Osteocyte (in vitro differentiated cells): ENCODE data around the genes DNAL1 and ENTPD5.

- PRO-cap, result no peak
These were observed 6.7 kb upstream of the PSEN1 start for GRCh38 chr14:73129194-73130369.

- PRO-cap, result no peak
These were observed 7.4 kb upstream of the NUMB start for GRCh38 chr14:73465562-73466367.

- PRO-cap, result no peak
These were observed 9.1 kb upstream of the NUMB start for GRCh38 chr14:73467366-73467846.

GRCh38 chr14:73500517-73500813 is 9.7 kb downstream of the RIOX1 start:
- PRO-cap, result no peak

DNA sequence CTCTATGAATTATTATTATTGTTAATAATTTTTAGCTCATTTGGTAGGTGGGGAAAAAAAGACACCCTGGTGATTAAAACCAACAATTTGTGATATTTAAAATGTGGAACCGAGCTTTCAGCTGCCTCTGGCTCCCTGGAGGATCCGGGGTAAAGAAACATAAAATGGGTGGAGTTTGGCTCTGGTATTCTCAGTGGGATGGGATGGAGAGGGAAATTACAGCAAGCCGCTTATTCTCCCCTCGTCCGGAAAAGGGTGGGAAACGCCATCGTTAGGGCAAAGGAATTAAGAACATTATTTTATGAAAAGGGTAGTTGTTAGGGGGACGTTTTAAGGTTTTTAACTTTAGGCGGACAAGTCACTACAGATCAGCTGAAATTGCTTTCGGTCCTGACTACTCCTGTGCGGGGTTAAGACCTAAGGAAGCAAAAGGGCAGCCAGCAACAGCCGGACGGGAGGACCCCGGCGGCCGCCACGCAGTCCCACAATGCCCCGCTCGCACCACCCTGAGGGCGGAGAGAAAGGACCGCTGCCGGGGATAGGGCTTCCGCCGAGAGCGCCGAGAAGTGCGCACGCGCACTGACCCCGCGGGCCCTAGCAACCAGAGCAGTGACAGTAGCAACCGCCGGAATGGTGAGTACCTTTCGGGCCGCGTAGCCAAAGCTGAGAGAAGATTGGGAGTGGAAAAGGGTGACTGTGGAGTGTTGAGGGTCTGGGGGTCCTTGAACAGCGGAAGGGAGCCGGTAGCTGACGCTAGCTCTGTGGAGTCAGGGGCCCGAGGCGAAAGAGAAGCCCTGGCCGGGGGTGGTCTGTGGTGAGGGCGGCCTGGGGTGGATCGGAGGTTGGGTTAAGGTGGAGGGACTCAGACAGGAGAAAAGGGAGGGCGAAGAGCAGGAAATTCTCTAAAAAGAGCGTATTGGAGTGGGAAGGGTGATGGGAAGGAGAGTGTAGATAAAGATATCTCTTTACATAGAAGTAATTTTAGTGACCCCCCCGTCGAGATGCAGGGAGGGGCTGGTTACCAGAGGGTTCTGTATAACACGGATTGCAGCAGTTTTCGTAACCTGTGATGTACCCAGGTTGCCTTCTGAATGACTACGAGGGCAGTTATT is at the start of gene DNAL1:
Gene DNAL1 (plus strand): TSS at position 577 of the 1,112 bp plus-strand sequence.
- PRO-cap, result bidirectional peak, plus-strand start at position 187 of the sequence, minus-strand start at position 151 of the sequence; bidirectional peak, plus-strand start at position 606 of the sequence, minus-strand start at position 489 of the sequence

DNA sequence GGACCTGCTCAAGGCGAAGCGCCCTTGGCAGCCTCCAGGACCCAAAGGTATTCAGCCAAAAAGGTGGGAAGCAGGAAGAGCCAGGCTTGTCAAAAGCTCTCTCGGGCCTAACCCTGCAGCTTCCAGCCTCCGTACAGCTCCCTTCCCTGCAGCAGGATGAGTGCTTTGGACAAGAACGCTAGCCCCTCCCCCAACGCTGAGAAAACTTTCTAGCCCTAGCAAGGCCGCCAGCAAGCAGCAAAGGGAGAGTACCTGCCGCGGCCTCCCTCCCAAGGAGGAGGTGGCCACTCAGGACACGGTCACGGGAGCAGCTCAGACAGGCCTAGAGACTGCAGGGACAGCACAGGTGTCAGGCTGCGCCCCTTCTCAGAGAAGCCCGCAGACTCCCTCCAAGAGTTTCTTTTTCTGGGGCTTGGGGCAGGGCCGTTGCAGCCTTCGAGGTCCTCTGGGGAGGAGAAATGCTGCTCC is 3.8 kb upstream of the PNMA1 start:
- PRO-cap, result no peak

DNA sequence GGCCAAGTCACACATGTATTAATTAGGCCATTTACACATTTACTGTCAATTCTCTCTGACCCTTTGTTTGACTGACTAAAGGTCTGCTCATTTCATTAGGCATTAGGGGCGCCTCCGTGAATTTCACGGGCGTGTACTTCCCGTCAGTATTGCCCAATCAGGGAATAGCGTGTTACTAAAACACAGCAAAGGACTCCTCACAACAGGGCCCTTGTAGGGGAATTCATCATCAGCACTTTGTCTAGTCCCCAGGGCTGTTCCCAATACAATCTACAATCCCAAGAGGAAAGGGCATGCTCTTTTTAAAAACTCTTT is 10.1 kb upstream of the PNMA1 start:
- PRO-cap, result no peak

DNA sequence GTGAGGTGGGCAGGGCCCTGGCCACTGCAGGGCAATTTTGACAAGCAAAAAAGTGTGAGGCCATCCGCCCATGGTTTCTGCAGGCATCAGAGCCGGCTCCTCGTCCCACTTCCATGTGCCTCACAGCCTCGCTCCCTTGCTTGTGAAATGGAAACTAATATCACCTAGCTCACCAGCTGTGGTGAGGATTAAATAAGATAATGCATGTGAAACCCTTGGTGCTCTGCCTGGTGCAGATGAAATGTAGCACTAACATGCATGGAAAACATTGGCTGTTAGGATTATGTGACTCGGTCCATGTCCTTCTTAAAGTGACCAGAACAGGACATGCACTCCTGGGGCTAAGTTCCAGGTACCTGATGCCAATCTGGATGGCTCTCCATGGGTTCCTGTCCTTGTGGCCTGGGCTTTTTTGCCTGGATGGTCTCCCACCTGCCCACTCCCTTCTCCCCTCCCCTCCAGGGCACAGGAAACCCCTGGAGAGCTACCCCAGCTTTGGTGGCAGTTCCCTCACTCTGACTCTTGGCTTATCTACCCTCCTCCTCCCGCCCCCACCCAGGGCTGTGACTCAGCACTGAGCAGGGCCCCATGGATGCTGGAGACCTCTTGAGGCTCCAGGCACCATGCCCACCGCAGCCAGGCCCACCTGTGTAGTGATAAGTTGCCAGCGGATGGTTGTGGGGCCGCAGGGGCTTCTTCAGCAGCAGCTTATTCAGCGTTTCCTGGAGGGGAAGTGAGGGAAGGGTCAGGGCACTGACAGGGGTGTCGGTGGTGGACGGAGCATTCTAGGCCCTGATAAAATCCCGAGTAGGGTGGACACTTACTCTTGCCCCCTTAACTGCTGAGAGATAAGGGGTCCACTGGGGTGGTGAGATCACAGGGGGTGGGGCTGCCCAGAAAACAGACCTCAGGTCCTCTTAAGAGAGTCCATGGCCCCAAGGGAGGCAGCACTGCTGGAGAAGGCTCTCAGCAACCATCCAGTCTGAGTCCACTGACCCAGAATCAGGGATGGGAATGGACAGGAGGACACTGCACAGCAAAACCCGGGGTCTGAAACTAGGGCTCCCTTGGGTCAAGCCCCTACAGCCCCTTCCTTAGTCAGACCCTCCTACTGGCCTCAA is 11.6 kb upstream of the PNMA1 start:
- PRO-cap, result no peak

DNA sequence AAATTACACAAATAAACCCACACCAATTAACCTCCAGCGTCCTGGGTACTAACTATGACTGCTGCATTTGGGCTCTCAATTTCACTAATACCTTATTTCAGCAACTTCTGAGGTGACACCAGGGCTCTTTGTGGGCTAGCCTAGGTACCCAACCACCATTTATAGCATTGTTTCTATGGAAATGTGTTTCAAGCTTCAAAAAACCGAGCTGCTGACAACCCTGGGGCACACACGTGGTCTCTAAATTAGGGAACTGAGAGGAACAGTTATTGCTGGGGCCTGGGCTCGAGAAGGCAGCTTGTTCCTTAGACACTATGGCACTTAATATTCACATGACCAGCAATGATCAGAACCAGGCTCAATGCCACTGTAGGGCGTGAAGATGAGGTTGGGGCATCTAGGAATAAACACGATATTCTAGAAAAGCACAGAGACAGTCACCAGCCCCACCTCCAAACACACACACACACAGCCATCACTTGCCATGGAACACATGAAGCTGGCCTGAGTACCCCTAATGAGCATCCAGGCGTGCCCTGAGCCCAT is 10.6 kb upstream of the MIDEAS start:
- PRO-cap, result no peak

DNA sequence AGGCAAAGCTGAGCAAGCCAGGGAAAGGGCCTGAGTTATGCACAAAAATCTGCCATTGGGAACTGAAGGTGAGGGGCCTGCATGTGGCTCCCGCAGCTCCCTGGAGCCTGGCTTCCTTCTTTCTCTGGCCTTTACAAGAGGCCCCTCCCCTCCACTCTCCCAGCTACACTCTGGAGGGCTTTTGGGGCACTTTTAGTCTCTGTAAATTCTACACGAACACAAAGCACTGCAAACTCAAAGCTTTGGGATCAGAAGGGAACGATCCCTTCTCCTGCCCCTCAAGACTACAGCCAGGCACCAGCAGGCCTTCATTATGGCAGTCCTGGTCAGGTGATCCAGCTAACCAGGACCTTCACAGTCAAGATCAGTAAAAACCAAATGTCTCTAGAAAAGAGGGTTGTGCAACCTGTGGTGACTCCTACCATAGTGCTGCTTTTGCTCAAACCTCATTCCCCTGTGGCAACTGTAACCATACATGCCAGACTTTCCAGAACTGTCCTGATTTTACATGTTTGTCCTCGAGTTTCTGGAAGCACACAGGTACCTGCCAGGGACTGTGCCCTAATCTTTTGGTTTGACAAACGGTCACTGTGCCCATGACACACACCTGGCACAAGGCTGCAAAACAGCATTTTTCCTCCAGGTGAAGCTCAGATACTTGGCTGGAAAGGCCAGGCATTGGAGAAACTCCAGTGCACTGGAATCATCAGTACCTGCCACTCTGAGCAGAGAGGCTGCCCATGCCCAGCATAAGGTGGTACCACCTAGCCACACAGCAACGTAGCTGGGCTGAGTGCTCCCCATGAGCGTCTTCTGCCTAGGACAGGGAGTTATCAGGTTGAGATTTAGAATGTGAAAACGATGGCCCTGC is 24.5 kb upstream of the MIDEAS start:
- PRO-cap, result no peak

- PRO-cap, result no peak
These were observed 40.8 kb upstream of the MIDEAS start for GRCh38 chr14:73800886-73801266.

GRCh38 chr14:73976047-73976678 is 26.1 kb downstream of the COQ6 start:
- PRO-cap, result no peak

- PRO-cap, result bidirectional peak, plus-strand start at chr14:74019411, minus-strand start at chr14:74019247
These were observed at the start of gene ENTPD5 for GRCh38 chr14:74018878-74019501. TSS of gene ENTPD5 (minus strand) at chr14:74019288.

DNA sequence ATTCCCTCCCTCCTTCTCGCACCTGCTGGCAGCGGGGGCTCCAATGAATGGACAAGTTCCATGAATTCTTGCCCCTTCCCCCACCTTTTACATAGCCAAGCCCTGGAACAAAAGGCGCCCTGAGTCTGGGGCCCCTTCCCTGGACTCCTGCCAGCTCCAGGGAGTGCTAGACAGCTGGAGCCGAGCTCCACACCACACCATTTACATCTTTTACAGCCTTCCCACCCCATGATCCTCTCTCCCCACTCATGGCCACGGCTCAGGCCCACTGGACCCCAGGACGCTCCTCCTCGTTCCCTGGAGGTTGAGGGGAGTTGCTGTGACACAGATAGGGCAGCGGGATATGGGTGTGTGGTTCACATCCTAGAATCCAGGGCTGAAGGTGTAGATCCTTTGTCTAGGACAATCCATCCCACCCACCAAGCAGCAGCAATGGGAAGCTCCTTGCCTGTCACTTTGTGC is 21.7 kb upstream of the VRTN start:
- PRO-cap, result no peak

- PRO-cap, result no peak
These were observed 58.3 kb downstream of the ISCA2 start for GRCh38 chr14:74551727-74552428.

DNA sequence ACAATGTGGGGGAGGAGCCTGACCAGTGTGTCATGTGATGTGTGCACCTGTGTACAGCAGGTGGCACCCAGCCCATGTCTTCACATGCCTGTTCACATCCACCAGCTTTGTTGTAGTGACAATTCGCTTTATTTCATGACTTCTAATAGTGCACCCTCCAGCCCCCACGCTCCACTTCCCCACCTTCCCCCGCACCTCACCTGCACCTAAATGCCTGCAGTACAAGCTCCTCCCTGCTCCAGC is 2.9 kb downstream of the LTBP2 start:
- PRO-cap, result no peak

GRCh38 chr14:74620535-74620734 is 8.4 kb upstream of the LTBP2 start:
- PRO-cap, result no peak

DNA sequence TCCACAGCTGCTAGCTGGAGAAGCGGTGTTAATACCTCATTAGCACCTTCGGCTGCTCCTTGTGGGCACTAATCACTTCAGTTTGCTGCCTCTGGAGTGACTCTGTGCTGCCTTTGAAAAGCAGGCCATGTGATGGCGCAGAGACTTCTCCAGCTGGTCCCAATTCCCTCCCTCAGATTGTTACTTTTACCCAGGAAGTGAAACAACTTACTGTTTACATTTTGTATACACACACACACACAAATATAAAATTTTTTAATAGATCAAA is 41.4 kb upstream of the LTBP2 start:
- PRO-cap, result no peak

DNA sequence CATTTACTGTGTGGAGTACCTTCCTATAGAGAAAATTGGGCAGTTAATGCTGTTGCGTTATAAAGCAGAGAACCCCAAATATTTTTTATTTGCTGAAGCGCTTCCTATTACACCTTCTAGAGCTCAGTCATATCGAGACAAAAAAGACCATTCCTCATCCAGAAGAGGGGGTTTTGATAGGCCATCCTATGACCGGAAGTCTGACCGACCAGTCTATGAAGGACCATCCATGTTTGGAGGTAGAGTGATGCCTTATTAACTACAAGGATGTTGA is 48.3 kb downstream of the YLPM1 start:
- PRO-cap, result no peak

DNA sequence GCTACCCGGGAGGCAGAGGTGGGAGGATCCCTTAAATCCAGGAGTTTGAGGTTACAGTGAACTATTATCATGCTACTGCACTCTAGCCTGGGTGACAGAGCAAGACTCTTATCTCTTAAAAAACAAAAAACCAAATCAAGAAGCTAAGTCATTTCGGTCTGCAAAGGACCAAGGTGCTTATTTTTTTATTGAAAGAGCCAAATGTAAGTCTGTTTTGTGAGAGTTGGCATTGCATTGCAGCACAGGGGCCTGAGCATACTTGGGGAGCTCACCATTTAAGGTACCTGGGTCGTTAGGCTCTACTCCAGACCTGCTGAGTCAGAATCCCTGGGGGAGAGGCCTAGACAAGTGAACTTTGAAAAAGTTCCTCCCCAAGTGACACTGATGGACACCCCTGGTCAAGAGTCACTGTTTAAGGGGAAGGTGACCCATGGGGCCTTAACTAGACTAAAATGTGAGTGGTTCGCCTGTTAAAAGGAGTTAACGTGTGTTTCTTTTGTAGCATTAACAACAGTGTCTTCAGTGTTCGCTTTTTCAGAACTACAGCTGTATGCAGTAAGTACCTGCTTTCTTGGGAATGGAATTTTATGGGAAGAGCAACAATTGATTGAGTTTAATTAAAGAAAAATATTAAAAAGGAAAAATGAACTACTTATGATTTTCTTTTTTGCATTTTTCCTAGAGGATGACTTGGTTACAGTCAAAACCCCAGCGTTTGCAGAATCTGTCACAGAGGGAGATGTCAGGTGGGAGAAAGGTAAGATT is 7.1 kb downstream of the DLST start:
- PRO-cap, result no peak